HL-60 (cell line): ENCODE measurements around a stretch of chr20.

GRCh38 chr20:36091424-36092384 lies 62.8 kb upstream of the EPB41L1 start:
- RRBS = 6% methylated on average over 7 of the region's 41 CpGs

GRCh38 chr20:36132821-36133106 lies 21.8 kb upstream of the EPB41L1 start:
- RRBS = no CpG with 5 or more reads among the region's 2 CpGs

DNA sequence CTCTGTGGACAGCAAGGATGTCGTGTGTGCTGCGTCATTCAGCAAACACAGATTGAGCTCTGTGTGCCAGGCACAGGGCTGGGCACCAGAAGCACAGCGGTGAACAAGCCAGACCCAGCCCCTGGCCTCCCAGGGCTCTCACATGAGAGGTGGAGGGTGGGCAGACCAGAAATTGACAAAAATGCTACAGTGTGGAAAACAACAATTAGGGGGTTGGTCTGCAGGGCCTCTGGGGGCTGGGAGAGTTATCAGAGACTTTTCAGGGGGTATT lies 27.8 kb downstream of the DLGAP4 start:
- RRBS = no CpG with 5 or more reads among the region's 3 CpGs

- RRBS = 18% methylated on average over 4 of the region's 29 CpGs
These were observed 78.8 kb upstream of the MYL9 start for GRCh38 chr20:36462156-36463330.

DNA sequence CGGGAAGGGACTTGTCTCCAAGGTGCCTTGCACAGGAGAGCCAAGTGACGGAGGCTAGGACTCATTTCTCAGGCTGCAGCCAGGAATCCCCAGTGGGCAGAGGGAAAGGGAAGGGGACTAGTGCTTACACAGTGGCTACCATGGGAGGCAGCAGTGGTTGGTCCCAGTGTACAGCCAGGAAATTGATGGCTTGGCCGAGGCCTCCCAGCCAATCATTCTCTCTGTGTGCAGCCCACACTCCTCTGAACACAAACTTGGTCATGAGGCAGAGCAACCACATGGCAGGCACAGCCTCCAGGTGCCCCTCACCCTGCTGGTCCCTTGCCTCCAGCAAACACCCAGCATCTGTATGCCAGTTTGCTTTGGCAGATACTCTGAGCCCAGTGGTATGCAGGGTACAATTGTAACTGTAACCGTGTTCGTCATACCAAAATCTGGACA lies 73.0 kb upstream of the MYL9 start:
- RRBS = no CpG with 5 or more reads among the region's 5 CpGs

- RRBS = no CpG with 5 or more reads among the region's 2 CpGs
These were observed 62.2 kb upstream of the MYL9 start for GRCh38 chr20:36478807-36479771.

DNA sequence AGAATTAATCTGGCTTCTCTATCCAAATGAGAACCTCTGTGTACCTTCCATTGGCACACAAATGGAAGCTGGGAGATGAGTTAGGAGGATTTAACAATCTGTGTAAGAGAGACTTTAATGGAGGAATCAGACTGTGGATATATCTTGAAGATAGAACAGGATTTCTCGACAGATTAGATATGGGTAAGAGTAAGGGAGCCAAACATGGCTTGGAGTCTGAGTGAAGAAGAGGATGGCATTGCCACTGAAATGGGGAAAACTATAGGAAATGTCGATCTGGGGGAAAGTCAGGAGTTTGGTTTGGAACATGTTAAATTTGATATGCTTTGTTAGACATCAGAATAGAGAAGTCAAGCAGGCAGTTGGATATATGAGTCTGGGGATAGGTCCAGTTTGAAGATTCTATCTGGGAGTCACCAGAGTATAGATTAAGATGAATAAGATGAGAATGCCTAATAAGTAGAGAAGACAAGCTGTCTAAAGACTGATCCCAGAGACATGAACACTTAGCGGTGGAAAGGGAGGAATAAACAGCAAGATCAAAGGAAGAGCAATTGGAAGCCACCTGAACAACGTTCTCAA lies 27.6 kb upstream of the MYL9 start:
- RRBS = no CpG with 5 or more reads among the region's 4 CpGs

- RRBS = no CpG with 5 or more reads among the region's 20 CpGs
These were observed 9.7 kb downstream of the MYL9 start for GRCh38 chr20:36550764-36551625.

GRCh38 chr20:36676756-36677092 lies 30.7 kb upstream of the SLA2 start:
- RRBS = no CpG with 5 or more reads among the region's 10 CpGs

DNA sequence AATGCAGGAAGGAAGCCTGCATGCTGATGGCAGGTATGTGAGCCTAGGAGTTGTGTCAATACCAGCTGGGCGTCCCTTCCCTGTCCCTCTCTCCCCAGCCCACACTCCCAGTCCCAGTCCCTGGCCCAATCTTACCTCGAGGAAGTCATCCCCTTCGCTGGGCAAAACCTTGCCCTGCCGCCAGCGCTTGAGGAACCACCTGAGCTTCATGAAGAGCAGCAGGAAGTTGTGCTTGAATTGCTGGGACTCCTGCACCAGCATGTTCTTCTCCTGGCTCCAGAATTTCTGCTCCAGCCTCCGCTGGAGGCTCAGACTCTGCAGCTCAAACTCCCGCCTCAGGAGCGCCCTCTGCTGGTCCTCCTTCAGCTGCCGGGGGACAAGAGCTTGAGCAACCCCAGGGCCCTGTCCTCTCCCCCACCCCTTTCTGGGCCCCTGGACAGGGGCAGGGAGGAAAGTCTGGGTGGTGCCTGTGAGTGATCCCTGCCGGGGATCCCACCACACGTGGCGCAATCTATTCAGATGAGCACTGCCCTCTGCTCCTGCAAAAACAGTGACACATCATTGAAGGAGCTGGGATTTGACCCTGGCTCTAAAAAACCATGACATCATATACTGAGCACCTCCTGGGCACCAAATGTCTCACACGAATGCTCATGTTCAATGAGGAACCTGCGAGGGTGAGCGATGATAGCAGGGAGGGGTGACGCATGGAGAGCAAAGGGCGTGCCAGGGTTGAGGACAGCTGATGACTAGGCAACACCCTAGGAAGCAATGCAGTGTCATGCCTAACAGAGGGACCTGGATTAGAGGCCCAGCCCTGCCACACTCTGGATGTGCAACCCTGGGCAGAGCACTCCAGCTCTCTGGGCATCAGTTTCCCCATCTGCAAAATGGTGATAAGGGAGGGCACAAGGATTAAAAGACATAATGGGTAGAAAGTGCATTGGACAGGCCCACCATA lies 35.1 kb upstream of the DSN1 start:
- RRBS = 3% methylated on average over 2 of the region's 17 CpGs

- RRBS = no CpG with 5 or more reads among the region's 8 CpGs
These were observed 11.9 kb downstream of the TLDC2 start for GRCh38 chr20:36887804-36888221.

GRCh38 chr20:36914203-36914950 lies 37.1 kb downstream of the SAMHD1 start:
- RRBS = no CpG with 5 or more reads among the region's 19 CpGs

GRCh38 chr20:36941489-36942025 lies 10.0 kb downstream of the SAMHD1 start:
- RRBS = no CpG with 5 or more reads among the region's 2 CpGs

DNA sequence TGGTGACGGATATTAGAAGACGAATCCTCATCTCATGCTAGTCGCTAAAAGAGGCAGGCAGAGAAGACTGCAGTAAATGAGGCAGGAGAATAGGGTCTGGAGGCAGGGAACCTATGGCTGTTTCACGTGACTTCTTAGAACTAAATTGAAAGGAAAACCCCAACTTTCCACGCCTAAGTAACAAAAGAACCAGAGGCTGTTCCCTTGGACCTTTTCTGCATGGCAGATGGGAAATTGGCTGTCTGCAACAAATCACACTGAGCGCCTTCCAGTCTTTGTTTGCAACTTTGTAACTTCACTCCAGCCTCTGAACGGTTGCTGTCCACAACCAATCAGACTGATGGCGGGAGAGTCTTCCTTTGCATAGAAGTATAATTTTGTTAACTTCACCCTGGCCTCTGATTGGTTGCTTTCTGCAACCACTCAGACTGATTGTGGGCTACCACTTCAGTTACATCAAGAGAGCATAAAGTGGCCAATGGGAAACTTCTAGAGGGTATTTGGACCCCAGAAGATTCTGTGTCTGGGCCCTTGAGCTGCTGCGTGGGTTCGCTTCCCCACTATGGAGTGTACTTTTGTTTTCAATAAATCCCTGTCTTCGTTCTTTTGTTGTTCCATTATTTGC lies 890 bp upstream of the RBL1 start:
- RRBS = no CpG with 5 or more reads among the region's 11 CpGs

DNA sequence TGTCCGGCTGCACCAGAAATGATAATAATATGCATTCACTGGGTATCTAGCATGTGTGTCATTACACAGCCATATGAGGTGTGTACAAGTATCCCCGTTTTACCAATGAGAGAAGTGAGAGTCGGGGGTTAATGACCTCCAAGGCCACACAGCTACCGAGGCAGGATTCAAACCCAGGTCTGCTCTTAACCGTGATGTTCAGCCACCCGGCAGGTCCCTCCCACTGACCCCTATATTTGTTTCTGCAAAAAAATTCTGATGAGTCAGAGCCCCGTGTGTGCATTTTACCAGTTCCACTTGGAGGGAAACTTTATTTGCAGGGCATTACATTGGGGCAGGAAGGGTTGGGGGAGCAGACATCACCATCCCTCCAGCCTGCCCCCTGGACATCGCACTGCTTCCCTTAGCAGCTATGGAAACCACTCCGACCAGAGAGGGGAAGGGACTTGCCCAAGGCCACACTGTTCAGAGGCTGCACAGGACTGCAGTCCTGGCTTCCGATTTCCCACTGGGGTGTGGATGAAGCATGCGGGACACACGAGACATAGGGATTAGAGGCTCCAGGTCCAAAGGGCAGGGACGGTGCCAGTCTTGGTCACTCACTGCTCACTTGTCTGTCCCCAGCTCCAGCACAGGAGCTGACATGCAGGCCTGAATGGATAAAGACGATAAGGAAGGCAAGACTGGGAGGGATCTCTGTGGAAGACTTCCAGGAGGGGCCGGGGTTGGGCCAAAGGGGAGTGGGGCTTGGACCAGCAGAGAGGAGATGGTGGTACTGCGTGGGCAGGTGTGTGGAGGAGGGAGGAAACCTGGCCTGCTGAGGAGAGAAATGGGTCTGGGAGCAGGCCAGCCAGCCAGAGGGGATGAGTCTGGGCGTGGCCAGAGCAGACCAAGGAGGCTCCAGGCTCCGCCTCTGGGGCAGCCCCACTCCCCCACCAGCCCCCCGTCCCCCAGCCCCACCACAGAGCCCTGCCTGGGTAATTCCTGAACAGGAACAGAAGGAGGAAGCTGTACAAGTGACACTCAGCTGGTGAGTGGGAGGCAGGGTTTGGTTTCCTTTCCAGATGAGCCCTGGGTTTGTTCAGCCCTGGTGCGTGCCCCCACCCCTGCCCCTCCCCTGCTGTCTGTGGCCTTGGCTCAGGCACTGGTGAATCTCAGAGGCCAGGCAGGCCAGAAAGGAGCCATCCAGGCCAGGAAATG lies 9.9 kb upstream of the SRC start:
- RRBS = no CpG with 5 or more reads among the region's 20 CpGs

- RRBS = no CpG with 5 or more reads among the region's 51 CpGs
These were observed 1.6 kb downstream of the NNAT start for GRCh38 chr20:37522245-37523541.

- RRBS = no CpG with 5 or more reads among the region's 11 CpGs
These were observed 21.3 kb downstream of the CTNNBL1 start for GRCh38 chr20:37714843-37715747.

- RRBS = no CpG with 5 or more reads among the region's 5 CpGs
These were observed 51.8 kb downstream of the RPRD1B start for GRCh38 chr20:38085338-38085696.

- RRBS = no CpG with 5 or more reads among the region's 16 CpGs
These were observed 25.2 kb downstream of the TGM2 start for GRCh38 chr20:38139698-38140430.